Mesangial cell (primary cell): ENCODE measurements around the gene FAM20B.

GRCh38 chr1:178442798-178443141, 54.0 kb downstream of the CLEC20A start:
- RAMPAGE, long total RNA = no peak

DNA sequence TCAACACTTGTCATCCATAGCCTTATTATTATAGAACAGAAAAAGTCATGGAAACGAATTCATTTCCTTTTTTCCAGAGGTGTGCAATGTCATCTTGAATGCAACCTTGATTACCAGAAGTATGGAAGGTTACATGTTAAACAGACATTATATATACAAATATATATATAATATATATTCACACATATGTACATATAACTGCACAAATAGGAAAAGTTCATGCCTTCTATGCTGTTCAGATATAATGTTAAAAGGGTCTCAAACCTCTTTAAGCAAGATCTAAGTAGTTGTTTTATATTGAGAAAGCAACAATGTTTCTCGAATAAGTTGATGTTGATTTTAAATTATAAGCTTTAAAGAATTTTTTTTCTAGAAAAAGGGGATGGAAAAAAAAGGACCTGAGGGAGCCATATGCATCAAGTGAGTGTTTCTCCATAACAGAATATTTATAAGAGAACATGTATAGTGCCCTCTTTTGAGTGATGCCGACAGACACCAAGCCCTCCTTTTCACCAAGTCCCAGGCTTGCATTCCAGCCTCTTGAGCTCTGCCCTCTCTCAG, 22.2 kb downstream of the CLEC20A start:
- RAMPAGE, long total RNA = no peak

DNA sequence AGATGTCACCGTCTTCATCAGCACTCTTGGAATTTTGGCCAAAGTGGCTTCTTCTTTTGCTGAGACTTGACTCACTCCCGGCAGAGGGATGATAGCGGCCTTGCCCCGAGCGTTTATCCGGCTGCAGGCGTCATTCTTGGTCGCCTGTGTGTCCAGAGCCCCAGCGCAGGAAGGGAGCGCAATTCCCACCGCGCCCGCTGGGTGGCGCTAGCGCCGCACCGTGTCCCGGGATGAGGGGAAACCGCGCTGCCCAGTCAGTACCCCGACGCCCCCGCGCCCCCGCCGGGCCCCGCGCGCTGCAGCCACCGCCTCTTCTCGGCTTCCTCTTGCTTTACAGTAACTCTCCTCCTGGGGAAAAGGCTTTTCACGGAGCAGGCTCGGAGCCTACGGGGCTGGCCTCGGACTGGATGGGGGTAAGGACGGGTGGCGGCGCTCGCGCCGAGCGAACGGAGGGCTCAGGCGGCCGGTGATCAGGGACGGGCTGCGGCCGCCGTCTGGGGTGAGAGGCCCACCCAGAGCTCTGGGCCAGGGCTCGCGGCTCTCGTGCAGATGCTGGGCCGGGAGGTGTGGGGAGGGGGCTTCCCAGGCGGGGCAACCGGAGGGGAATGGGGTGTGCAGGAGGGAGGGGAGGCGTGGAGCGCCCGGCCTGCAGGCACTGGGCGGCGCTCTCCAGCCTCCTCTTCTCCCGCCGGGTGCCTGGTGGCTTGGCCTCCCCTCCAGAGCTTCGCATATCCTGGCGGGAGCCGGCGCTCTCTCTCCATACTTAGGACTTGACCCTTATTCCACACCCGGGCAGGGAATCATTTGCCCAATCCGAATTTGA, 29.8 kb downstream of the TEX35 start:
- RAMPAGE, long total RNA = no peak

DNA sequence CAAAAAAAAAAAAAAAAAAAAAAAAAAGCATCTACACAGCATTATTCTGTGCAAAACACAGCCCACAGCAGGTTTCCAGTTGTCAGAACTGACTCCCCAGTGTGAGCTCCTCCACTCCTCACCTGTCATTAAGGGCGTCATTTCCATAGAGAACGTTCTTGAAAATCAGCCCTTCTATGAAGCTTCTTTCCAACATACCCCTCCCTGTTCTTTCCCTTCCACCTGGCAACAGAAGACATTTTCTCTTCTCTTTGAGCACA, 92.8 kb downstream of the TEX35 start:
- RAMPAGE, long total RNA = no peak

- RAMPAGE, long total RNA = no peak
These were observed 75.0 kb upstream of the ANGPTL1 start for GRCh38 chr1:178945727-178946510.

DNA sequence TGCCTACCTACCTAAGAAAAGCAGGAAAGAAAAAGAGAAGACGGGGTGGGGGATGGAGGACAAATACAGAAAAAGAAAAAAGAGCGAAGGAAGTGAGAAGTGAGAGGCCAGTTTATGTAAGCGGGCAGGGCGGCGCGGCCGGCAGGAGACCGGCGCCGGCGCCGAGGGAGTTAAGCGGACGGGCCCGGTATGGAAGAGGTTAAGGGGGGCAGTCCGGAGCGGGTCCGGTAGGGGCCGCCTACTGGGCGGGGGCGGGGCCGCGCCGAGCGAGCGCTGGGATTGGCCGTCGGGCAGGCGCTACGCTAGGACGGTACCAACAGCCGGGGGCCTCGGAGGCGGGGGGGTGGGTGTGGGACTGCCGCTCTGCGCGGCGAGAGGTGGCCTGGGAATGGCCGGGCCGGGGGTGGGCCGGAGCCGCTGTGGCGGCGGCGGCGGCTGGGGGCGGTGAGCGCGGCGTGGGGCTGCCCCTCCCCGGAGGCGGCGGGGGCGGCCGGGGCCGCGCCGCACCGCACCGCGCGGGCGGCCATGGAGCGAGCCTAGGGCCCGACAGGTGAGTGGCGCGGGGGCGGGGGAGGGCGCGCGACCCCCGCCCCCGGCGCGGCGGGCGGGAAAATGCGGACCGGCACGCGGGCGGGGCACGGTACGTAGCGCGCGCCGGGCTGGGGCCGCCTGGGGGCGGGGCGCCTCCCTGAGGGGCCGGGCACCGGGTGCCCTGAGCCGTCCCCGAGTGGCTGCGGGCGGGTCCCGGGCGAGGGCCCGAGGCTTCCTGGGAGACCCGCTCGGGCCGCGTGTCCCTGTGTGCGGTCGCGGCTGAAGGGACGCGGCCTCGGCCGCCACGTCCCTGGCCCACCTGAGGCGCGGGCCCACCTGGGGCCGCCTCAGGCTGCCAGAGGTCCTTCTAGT, at the start of gene FAM20B:
Gene FAM20B, plus strand, starts transcription at position 346 of the 903 bp plus-strand sequence.
- RAMPAGE, long total RNA = no peak

- RAMPAGE, long total RNA = no peak
These were observed 258 bp downstream of the TOR3A start for GRCh38 chr1:179082272-179082384.

- RAMPAGE, long total RNA = no peak
These were observed 8.0 kb downstream of the TOR3A start for GRCh38 chr1:179089732-179090345.

GRCh38 chr1:179153929-179154779, 72.3 kb downstream of the TOR3A start:
- RAMPAGE, long total RNA = no peak

DNA sequence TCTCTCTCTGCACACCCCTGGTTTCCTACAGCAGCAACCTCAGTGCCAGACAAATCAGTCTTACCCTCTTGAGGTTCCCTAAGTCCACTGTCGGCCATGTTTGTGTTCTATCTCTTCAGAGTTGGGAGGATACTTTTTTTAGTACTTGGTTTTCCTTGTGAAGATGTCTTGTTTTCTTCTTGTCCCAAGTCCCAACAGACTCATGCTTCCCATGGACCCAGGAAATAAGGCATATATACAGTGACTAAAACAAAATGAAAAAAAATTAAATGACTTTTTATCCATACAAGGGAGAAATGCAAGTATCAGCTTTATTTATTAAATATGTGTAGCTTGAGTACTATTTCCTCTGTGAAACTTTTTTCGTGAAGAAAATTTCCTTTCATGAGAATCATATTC, 25.0 kb downstream of the TOR1AIP2 start:
- RAMPAGE, long total RNA = no peak

DNA sequence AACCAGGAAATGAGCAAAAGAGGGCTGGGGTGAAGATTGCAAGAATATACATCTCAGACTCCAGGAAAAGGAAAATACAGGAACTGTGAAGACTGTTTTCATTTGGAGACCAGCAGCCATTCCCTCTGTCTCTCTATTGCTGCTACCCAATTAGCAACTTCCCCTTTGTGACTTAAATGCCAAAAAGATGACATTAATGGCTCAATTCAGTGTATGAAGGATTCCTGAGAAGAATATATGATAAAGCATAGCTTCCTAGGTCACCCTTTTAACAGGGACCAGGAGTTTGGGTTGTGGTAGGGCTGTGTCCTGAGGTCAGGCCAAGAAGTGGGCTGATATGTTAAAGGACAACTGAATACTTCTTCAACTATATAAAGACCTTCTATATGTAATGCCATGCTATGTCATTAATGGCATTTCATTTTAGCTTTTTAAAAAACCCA, 31.5 kb upstream of the CEP350 start:
- RAMPAGE, long total RNA = no peak

DNA sequence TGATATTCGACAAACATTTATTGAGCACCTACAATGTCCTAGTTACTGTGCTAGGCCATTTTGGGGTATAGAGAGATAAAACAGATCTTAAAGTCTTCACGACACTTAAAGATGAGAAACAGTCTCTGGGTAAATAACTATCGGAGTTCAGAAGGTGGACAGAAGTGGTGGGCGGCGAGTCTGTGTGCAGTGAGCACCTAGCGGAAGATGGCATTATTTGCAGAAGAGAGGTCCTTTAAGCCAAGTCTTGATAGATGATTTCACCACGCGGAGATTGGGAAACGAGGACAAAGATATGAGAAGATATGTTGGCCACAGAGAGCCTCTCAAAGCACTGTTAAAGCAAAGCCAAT, 754 bp upstream of the CEP350 start:
- RAMPAGE, long total RNA = no peak

DNA sequence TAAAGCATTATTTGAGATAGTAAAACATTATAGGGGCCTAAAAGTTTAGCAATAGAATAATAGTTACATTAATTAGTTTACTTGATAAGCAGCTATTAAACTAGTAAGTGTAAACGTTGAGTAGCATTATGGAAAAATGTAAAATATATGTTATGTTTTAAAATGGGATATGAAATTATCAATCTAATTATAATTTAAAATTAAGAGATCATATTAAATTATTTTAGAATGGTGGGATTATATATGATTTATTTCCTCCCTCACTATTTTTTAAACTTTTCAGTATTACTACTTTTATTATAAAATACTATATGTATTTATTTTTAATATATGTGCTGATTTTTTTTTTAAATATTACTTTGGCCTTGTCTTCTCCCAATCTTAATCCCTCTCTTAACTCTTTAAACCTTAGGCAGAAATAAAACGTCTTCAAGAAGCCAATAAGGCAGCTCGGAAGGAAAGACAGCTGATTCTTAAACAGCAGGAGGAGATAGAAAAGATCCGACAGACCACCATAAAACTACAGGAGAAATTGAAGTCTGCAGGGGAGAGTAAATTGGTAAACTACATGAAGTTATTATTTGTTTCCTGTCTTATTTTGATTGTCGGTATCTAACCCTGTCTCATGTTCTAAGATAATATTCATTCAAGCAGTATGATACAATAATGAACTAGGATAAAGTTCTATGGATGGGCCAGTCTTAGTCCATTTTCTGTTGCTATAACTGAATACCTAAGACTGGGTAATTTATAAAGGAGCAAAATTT, 92.7 kb upstream of the QSOX1 start:
- RAMPAGE, long total RNA = no peak

- RAMPAGE, long total RNA = no peak
These were observed 2.2 kb downstream of the QSOX1 start for GRCh38 chr1:180156885-180157328.

- RAMPAGE, long total RNA = no peak
These were observed 19.3 kb downstream of the QSOX1 start for GRCh38 chr1:180173970-180174373.

DNA sequence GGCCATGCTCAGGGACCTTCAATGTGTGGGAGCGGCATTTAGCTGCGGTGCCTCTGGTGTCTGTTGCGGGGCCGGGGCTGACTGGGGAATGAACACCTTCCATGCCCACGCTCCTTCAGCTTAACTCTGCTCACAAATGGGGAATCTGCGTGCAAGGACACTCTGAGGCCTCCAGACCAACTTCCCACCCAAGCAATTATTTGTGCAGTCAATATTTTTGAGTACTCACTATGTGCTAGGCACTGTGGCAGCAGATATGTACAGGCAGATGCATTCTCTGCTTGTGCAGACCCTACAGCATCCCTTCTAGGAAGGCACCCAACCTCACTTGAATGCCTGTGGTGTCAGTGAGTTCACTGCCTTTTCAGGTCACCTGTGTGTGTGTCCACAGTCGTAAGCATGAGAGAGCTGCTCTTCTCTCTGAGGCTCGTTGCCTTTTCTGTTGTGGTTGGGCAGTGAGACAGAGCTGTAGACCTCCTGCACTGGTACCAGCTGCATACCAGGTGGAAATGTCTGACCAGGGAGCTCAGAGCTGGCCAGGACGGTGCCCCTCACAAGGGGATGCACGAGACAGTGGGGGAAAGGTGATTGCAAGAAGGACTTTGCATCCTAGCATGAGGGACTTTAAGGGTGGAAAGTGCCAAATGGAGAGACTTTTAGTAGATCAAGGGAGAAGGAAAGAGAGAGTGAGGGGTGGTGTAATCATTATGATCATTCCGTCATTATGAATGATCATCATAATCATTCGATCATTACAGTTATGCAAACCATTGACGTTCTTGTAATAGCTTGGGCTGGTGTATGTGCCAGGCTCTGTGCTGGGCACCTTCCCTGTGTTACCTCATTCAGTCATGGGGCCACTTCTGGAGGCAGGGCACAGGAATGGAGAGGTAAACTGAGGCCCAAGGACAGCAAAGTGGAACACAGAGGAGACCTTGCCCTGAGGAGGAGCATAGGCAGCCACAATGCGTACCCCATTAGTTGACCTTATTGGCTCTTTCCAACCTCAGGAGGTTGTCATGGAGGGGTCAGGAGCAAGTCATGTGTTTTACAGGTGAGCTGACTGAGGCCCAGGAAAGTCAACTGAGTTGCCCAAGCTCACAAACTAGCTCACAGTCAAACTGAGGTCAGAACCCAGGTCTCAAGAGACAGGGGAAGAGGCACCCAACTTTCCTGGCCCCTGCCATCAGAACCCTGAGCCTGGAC, 29.9 kb downstream of the QSOX1 start:
- RAMPAGE, long total RNA = no peak

- RAMPAGE, long total RNA = no peak
These were observed 36.0 kb upstream of the LHX4 start for GRCh38 chr1:180194036-180194431.

DNA sequence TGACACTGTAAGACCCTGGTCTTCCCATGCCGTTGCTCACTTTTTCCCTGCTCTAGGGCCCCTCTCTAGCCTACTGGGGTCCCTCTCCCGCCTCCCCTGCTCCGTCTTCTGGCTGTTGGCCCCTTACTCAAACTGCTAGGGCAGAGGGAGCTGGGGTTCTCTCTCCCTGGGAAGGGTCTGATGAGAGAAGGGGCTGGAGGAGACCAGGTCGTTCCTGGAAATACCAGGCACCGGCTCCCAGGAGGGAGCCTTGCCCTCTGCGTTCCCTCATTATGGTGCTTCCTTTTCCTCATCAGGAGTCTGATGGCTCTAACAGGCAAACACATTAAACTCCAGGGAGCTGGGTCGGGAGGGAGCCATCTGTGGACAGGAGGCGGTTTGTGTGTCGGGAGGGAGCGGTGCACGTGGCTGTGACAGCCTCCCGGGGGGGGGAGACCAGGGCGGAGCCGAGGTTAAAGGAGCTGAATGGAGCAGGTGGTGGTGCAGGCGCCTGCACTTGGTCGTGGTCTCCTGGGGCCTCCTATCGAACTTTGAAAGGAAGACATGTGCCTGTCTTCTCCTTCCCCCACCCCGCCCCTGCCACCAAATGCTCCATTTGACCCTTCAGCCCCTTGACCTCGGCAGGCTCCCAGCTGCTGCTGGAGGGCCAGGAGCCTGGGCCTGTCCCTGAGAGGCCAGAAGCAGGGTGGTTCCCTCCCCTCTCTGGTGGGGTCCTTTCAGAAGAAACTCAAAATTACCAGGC, 35.3 kb upstream of the LHX4 start:
- RAMPAGE, long total RNA = no peak

DNA sequence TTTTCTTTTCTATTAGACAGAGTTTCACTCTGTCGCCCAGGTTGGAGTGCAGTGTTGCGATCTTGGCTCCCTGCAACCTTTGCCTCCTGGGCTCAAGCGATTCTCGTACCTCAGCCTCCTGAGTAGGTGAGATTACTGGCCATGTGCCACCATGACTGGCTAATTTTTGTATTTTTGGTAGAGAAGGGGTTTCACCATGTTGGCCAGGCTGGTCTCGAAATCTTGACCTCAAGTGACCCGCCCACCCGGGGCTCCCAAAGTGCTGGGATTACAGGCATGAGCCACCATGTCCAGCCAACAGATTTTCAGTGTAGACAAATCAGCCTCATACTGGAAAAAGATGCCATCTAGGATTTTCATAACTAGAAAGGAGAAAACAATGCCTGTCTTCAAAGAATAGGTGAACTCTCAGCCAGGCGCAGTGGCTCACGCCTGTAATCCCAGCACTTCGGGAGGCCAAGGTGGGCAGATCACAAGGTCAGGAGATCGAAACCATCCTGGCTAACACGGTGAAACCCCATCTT, 66.4 kb downstream of the LHX4 start:
- RAMPAGE, long total RNA = no peak

- RAMPAGE, long total RNA = no peak
These were observed 19.1 kb upstream of the ACBD6 start for GRCh38 chr1:180521431-180521891.